WTC11 (cell line): ENCODE measurements around a stretch of chr2.

DNA sequence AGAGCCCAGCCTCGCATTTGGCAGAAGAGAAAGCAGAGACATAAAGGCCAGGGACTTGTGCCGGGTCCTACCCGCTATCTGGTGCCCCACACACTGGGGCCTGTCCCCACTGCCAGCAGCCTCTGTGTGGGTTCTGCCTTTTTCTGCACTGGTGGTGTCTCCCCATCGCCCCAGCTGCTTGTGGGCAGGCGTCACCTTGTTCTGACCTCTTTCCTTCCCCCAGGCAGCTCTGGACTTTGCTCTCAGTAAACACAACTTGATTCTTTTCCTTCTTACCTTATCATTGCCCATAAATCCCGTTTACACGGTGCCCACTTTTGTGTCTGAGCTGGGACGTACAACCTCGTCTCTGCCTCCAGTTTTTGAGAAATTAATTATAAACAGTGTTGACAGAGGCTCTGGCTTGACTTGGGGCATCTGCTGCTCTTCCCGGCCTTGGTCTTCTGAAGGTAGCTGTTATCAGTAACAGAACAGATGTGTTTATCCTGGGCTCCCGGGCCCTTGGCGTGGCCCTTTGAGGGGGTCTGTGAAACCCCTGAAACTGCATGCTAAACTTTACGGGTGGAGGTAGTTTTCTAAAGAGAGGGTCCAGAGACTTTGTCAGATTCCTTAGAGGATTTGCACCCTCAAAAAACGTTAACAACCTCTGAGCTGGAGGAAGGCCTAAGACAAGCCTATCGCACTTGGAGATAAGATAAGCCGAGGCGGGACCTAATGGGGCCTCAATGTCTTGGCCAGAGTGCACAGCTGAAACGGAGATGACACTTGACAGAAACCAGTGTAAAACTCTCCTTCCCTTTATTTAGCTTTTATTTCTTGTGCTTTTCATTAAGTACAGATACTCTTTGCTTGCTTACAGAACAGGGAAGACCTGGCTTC, 49.1 kb downstream of the SH3BP4 start:
- PRO-cap, result no peak

DNA sequence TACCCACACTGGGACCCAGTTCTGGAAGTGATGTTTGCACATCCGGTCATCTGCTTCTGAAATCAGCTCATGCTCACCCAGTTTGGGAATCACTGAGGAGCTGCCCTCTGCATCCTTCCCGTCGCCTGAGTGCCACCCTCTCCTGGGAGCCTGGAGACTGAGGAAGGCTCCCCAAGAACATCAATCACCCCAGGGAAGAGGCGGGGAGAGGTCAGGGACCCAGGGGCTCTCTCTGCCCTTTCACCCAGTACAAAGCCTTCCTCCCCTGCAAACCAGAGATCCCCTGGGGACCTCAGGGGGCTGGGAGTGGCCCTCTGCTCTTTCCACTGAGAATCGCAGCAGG, 150.5 kb upstream of the AGAP1 start:
- PRO-cap, result no peak

- PRO-cap, result no peak
Measured at GRCh38 chr2:235386349-235386682, 107.5 kb upstream of the AGAP1 start.

- PRO-cap, result no peak
Measured at GRCh38 chr2:235418823-235419225, 75.0 kb upstream of the AGAP1 start.

- PRO-cap, result no peak
Measured at GRCh38 chr2:235433806-235434478, 59.9 kb upstream of the AGAP1 start.

GRCh38 chr2:235494394-235495014, 661 bp downstream of the AGAP1 start:
- PRO-cap, result unidirectional peak, minus-strand start at chr2:235494504

DNA sequence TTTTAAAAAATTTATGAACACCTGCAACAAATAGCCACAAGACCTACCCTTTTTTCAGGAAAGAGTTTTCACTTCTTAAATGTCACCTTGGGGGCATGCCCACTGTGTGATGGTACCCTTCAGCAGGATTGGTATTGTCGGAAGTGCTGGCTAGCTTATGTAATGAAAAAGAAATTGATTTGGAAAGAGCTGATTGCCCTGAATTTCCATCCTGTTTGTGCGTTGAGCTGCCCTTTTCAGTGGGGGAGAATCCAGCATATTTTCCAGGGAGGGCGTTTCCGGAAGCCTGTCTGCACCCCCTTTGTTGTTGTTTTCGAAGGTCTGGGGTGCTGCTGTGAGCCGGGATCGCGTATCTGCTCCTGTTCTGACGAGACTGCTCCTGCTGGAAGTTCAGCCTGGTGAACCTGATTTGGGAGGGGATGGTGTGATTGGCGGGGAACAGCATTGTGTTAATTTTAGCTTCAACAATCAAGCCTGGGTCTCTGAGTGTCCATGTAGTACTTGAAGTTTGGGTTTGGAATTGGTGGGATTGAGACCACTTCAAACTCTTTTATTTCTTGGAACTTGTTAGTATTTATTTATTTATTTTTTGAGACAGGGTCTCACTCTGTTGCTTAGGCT, 9.3 kb downstream of the AGAP1 start:
- PRO-cap, result no peak

- PRO-cap, result no peak
Measured at GRCh38 chr2:235596205-235596746, 102.4 kb downstream of the AGAP1 start.

- PRO-cap, result no peak
Measured at GRCh38 chr2:235659864-235660487, 166.1 kb downstream of the AGAP1 start.

DNA sequence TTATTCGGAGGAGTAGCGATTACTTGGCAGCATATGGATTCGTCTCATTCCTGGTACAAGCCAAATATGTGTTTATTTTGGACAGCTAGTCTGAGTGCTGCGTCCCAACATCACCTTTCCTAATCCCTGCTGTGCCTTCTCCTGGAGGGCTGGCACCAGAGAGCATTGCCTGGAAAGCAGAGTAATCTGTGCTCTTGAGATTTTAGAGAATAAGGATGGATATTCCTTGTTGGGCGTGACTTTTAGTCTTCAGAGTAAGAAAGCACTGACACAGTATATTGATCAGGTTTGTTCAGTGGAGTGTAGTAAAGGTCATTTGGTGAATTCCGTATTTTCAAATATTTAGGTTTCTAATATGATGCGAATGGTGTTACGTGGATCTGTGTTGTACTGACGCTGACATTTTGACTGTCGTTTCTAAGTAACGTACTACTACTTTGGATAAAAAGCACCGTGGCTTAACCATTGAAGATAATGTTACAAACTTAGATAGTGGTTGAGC, 185.8 kb downstream of the AGAP1 start:
- PRO-cap, result no peak

DNA sequence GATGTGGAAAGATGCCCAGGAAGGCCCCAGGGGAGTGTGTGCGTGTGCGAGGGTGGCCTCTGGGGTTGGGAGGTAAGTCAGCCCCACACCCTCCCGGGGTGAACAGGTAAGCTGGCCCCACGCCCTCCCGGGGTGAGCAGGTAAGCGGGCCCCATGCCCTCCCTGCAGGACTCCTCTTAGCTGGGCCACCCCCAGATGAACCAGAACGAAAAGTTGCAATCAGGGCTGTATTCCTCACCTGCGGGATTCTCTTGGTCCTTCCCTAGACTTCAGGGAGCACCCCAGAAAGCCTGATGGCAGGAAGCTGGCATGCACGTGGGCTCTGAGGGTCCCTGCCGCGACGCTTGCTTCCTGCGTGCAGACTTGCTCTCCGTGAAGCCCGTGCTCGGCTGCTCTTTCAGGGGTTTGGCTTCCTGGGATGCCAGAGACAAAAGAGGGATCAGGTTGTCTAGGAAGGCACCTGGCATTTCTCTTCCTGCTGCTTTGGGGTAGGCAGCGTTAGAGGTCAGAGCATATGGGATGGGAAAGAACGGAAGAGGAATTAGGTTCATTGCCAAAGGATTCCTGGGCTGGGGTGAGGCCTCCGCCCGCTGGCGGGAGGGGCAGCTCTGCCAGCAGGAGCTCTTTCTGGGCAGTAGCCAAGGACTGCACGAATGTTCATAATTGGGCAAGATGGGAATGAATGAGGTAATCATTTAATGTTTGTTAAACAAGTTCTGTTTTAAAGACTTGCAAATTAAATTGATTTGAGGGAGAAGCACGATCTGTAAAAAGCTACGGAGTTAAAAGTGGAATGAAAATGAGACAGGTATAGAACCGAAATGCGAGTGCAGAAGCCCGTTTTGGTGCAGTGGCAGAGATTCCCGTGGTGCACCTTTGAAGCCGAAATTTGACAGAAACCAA, 253.8 kb downstream of the AGAP1 start:
- PRO-cap, result no peak

DNA sequence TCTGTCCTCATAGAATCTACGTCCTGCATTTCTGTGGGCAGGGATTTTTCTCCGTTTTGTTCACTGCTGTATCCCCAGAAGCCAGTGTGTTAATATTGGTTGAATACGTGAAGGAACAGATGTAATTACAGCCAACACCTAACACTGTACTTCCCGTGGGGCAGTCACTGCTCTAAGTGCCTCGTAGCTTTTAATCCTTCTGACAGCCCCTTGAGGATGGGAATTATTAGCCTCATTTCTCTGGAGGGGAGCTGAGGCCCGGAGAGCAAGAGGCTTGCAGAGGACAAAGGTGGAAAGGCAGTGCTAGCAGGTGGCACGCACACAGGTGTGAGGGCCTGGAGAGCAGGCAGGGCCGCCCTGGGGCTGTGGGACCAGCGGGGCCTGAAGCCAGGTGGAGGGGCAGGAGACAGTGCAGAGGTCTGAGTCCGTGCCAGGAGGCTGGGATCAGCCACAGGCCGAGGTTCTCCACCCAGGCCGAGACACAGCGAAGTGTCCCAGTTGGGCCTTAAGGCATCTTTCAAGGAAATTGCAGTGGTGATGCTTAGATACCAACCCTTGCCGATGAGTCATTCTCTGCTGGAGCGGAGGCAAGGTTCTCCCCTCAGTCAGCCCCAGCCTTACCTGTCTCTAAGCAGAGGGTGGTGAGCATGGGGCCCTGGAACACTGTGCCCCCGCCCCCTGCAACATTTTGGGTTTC, 122.8 kb downstream of the GBX2 start:
- PRO-cap, result no peak

DNA sequence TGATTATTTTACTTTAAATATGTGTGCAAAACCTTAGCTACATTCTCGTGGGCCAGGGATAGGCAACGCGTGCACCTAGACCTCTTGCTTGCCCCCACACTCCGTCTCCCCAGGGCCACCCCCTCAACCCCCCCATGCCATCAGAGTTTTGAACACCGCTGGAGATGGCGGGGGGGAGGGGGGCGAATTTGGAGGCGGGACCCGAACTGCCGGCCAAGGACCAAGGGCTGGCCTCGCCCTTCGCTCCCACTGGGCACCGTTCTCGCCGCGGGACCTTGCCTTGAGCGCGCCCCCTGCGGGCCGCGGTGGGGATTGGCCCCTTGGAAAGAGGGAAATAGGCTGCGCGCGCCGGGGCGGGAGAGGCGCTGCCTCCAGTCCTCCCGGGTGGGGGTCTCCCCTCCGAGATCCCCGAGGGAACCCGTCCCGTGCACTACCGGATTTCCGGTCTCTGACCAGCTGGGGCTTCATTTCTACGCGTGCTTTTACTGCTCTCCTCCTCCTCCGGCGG, 9.8 kb upstream of the GBX2 start:
- PRO-cap, result no peak

GRCh38 chr2:236241343-236242104, 22.7 kb downstream of the ASB18 start:
- PRO-cap, result no peak

- PRO-cap, result no peak
Measured at GRCh38 chr2:236546401-236547271, 23.0 kb upstream of the ACKR3 start.

DNA sequence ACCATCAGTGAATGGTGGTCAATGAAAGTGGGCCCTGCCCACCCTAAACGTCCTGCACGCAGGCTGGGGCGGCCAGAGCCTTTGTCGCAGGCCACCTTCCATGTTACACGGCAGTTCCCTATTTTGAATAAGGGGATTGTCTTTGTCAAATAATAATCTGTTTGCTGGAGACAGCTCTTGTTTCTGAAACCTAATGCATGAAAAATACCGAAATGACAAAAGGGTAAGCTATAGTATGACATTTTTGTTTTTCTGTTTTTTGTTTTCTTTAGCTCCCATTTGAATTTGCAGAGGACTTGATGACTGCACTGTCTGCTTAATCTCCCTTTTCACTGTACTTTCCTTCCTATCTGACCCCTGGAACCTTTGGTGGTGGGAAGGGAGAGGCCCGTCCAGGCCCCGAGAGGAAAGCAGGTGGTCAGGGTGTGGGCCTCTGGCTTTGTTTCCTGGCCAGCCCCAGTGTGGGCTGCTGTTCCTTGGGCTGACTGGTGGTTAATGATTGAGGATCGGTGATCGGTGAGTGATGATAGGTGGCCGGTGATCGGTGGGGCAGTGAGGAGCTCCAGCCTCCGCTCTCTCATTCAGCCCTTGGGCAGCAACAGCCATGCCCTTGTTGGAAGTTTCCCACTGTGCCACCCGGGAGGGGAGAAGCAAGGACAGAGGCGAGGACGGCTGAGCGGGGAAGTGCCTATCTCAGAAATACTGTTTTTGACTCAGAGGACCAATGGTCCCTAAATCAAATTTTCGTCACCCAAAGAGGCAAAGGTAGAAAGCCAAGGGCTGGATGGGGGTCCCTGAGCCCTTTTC, 7.2 kb downstream of the ACKR3 start:
- PRO-cap, result no peak

DNA sequence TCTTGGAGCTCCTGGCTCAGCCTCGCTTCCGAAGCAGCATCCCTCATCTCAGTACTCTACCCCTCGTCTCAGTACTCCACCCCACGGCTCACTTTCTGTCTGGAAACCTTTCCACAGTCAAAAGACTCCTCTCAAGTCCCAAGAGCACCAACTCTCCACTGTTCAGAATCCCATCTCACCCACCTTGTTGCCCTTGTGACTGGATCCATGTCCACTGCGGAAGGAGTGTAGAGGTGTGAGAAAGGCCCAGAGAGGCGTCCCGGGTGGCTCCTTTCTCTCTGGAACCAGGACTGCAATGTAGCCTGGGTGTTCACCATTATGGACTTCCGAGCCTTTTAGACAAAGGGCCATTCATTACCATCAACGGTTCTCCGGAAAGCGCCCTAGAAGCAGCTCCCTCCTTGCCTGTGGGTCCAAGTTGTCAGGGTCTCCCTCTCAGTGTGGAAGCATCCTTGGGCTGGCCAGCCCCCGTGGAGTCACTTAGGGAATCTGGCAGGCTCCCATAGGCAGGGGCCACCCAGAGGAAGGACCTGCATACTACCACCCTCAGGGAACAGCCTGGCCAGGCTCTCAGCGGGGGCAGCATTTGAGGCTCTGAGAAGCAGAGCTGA, 56.6 kb downstream of the ACKR3 start:
- PRO-cap, result no peak

GRCh38 chr2:236718993-236719796, 149.6 kb downstream of the ACKR3 start:
- PRO-cap, result no peak

- PRO-cap, result no peak
Measured at GRCh38 chr2:236976379-236977013, 109.2 kb upstream of the COPS8 start.

DNA sequence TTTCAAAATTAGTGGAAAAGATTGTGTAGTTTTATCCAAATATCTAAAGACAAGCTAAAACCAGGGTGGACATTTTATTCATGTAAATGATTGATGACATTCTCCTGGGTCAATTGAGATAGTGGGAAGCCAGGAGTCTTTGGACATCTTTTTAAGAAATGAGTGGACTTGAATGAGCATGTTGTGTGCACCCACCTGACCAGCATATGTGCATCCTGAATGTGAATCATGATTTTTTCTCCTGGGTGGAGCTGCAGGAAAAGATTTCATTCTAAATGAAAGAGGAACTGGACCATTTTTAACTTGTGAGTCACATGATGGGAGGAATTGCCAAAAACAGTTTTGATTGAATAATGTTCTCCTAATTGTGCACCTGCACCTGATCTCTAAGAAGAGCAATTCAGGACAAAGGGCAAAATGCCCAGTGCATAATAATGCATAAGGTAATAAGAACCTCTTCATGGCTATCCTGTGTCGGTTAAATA, 32.3 kb downstream of the COPS8 start:
- PRO-cap, result no peak